ENCODE results near the genes NETO2 and LONP2.

DNA sequence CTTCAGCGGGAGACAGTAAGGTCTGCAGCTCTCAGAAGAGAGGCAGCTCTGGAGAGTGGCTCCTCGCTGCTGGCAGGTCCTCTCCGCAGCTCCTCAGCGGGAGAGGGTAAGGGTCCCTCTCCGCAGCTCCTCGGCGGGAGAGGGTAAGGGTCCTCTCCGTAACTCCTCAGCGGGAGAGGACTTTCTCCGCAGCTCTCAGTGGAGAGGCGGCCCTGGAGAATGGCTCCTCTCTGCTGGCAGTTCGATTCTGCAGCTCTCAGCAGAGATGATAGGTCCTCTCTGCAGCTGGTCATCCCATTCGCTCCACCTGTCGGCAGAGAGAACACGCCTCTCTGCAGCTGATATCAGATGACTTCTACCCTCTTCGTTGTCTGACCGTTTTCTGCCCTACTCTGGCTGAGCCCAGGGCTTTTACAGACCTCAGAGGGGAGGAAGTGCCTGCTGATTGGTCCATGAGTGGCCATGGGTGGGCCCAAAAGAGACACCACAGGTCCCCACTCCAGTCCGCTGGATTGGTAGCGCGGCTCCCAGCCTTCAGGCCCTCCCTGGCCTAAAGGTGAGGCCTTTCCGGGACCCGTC lies 11.8 kb upstream of the SHCBP1 start:
- PRO-cap = no peak

DNA sequence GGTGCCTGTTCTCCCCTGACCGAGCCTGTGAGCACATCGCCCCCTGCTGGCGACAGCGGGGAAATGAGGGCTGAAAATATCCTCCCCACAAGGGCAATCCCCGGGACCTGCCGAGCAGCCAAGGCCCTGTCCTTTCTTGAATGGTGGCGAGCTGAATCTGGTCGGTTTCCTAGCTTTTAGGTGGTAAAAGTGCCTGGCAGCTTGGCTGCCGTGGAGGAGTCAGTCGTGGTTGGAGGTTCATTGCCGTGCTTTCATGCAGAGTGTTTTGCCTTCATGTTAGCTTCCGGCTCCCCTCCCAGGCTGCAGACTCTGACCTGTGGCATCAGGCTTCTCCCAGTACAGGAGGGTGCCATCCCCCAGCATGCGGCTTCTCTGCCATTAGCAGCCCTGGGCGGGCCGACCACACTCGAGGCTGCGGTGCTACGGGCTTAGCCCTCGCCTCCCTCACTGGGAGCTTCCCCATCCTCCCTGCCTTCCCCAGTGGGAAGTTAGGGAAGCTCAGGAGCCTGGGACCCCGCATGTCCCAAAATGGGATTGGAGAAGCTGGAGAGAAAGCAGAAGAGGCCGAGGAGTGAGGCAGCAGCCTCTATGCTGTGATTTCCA lies 43.5 kb downstream of the DNAJA2 start:
- PRO-cap = no peak

GRCh38 chr16:46957728-46958155 lies 15.7 kb downstream of the DNAJA2 start:
- PRO-cap = no peak

GRCh38 chr16:47143735-47144774 lies at the start of gene NETO2:
Gene NETO2, minus strand, starts transcription at chr16:47143945.
- PRO-cap = bidirectional peak, plus-strand start at chr16:47144048, minus-strand start at chr16:47143945

DNA sequence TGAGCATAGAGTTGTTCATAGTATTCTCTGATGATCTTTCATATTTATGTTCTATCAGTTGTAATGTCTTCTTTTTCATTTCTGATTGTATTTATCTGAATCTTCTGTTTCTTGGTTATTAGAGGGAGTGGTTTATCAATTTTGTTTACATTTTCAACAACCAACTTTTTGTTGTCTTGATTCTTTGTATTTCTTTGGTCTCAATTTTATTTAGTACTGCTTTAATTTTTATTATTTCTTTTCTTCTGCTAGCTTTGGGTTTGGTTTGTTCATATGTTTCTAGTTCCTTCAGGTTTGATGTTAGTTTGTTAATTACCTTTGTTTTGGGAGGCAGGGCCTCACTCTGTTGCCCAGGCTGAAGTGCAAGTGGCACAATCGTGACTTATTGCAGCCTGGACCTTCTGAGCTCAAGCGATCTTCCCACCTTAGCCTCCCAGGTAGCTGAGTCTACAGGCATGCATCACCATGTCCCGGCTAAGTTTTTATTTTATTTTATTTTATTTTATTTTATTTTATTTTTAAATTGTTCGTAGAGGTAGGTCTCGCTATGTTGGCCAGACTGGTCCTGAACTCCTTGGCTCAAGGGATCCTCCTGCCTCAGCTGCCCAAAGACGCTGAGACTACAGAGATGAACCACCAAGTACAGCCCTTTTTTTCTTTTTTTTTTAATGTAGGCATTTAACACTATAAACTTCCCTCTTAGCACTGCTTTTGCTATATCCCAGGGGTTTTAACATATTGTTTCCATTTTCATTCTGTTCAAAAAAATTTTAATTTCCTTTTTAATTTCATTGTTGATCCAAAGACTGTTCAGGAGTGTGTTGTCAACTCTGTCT lies 152.1 kb upstream of the NETO2 start:
- PRO-cap = no peak

DNA sequence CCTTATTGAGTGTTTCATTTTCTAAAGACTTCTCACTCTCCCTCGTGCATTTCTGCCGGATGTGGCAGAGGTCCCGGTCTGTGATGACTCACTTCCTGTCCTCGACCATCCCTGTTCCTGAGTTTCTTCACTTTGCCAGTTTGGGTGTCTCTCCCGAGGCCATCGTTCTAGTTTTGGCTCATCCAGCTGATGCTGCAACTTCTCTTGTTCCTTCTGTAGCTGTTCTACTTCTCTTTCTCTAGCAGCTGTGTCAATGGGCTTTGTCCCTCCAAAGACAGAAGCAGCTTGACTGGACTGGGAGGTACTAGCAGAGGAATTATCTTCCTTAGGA lies 104.4 kb downstream of the PHKB start:
- PRO-cap = no peak

DNA sequence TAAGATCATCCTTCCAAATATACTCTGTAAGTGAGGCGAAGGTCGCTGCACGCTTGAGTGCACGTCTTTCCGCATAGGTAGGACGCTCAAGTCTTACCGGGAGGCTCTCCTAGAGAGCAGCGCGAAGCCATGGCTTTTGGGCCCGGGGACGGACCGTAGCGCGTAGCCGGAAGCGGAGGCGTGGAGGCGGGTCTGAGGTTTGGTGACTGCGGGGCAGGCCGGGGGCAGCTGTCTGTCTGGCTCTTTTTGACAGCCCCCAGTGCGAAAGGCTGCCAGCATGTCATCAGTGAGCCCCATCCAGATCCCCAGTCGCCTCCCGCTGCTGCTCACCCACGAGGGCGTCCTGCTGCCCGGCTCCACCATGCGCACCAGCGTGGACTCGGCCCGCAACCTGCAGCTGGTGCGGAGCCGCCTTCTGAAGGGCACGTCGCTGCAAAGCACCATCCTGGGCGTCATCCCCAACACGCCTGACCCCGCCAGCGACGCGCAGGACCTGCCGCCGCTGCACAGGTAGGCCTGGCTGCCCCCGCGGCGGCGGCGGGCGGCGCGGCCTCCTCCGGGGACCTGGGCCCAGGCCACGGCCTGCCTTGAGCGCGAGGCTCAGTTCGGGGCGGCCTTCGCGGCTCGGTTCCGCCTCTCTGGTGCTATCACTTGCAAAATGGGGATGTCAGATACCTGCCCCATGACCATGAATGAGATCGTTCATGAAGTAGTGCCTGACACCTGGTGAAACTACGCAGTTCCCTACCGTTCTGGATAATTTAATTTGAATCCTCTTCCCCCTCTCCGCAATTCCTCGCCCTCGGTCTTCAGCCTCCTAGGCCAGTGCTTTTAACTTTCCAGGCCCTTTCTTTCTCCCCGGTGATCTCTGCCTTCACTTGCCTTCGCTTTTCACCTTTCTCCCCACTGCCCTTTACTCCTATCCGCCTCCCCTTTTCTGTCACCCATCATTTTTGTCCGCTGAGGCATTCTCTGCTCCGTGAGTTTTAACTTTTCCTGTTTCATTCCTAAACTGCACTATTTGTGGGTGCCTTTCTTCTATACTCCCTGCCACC lies at the start of gene LONP2:
Gene LONP2 (plus strand): TSS at position 189 of the 1,055 bp plus-strand sequence.
- PRO-cap = bidirectional peak, plus-strand start at position 189 of the sequence, minus-strand start at position 81 of the sequence; bidirectional peak, plus-strand start at position 479 of the sequence, minus-strand start at position 393 of the sequence

- PRO-cap = no peak
These were observed 66.6 kb downstream of the SIAH1 start for GRCh38 chr16:48318657-48318926.

- PRO-cap = no peak
These were observed 33.1 kb downstream of the SIAH1 start for GRCh38 chr16:48351996-48352607.

DNA sequence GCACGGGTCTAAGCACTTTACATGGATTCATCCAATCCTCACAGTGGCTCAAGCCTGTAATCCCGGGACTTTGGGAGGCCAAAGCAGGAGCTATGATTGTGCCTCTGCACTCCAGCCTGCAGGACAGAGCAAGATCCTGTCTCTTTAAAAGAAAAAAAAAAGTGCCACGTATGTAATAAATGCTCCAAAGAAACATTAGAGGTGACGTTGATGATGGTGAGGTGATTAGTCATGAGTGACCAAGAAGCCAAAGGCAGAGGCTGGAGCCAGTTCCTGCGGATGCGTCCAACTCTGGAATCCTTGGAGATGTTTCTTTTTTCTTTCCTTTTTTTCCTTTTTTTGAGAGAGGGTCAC lies 59.3 kb upstream of the SIAH1 start:
- PRO-cap = no peak

GRCh38 chr16:48630097-48630771 lies 20.3 kb upstream of the N4BP1 start:
- PRO-cap = unidirectional peak, minus-strand start at chr16:48630415

GRCh38 chr16:49465203-49465591 lies 91.6 kb downstream of the C16orf78 start:
- PRO-cap = no peak

- PRO-cap = no peak
These were observed 118.6 kb downstream of the C16orf78 start for GRCh38 chr16:49492206-49492630.

DNA sequence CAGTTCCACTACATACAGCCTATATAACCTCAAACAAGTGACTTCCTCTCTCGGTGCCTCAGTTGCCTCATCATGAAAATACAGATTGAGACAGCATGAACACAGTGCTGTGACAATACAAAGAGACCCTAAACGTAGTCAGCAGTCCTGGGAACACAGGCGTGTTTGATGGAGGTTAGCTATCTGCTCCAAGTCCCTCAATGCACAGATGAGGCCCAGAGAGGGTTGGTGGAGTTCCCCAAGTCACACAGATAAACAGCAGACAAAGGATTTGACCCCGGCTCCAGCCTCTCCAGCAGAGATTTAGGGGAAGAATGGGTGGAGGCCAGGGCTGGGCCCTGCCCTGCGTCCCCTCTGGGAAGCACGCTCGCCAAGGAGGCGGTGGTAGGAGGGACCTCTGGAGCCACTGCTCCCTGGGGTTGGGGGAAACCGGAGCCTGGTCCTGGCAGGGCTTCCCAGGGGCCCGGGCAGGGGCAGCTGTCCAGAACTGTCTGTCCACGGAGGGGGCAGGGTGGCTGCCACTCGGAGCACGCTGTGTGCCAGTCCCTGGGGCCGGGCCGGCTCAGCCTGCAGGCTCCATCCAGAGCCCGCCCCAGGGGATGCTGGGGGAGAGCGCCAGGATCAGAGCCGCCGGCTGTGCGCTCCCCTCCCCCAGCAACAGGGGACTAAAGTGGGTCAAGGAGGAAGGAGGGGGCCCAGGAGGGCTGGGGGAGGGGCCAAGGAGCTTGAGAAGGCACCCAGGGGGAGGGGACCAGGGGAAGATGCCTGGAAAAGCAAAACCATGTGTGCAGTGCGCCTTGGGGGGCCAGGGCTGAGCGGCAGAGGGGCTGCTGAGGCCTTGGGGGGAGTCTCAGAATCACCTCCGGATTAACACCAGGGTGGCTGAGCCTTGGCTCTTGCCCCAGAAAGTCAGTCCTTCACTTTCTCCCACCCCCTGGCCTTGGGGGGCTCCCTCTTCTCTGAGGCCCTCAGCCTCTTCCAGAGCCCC lies 21.4 kb downstream of the ZNF423 start:
- PRO-cap = no peak

- PRO-cap = unidirectional peak, plus-strand start at chr16:49854247
These were observed 1.6 kb downstream of the ZNF423 start for GRCh38 chr16:49853969-49854978.

- PRO-cap = bidirectional peak, plus-strand start at chr16:49858508, minus-strand start at chr16:49858327
These were observed 2.5 kb upstream of the ZNF423 start for GRCh38 chr16:49858219-49859071.

- PRO-cap = unidirectional peak, minus-strand start at chr16:50025698
These were observed 519 bp downstream of the CNEP1R1 start for GRCh38 chr16:50025370-50026117.

- PRO-cap = no peak
These were observed 12.8 kb downstream of the HEATR3 start for GRCh38 chr16:50078549-50079026.

- PRO-cap = no peak
These were observed 32.1 kb downstream of the TENT4B start for GRCh38 chr16:50185020-50185738.

DNA sequence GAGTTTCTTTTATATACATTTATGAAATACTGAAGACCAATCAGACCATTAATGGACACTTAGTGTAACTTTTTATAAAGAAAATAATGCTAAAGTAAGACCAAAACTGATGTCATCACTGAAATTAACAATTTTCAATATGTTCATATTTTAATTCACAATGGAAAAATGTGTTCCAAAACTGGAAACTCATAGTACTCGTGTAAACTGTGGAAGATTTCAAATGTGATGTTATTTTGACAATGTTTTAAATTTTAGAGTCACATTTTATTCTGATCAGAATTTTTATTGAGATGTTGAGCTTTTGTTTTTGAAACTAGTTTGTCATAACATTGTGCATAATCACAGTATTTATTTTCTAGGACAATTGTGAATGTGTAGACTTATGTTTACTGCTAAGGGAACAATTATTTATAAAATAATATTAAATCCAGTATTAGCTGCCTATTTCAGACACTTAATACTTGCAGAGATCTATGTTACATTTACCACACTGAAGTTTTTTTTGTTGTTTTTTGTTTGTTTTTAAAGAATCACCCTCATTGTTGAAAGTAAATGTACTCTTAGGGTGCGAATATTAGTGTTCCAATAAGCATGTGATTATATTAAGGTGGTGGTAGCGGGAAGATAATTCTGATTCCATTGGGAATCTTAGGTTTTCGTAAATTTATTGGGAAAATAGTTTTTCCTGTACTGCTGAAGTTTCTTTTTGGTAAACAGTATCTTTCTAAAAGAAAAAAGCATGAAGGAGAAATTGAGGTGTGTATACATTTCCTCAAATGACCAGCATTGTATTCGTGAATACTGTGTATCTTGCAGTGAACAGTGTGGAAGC lies 35.2 kb upstream of the ADCY7 start:
- PRO-cap = no peak

Data from left colon (tissue), 1 donor.